ENCODE data around the genes HIVEP3 and FOXJ3.

DNA sequence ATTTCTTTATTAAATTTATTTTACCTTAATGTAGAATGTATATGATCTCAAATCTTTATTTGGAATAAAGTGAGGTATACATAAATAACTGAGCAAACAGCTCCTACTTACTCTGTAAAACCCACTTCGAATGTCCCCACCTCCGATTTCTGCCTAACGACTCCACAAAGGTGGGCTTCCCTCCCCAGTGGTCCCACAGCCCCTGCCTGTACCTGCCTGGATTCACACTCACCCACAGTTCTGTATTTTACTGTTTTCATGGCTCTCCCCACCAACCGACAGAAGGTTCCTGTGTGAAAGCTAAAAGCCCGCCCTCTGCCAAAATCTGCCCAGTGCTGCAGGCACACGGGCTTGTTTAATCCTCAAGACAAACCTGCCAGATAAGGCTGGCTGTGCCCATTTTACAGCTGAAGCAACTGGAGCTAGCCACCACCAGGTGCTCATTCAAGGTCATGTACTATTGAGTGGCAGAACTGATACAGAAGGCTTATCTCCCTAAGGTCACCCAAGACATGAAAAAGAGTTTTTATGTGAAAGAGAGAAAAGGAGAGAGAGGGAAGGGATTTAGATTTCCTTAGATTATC lies 114.6 kb downstream of the HIVEP3 start:
- PRO-cap = no peak
- RRBS, 2 experiments = no CpG with 5 or more reads among the region's 6 CpGs

GRCh38 chr1:41823310-41823918 lies 95.3 kb downstream of the HIVEP3 start:
- PRO-cap = no peak
- RRBS, 2 experiments = no CpG with 5 or more reads among the region's 4 CpGs

GRCh38 chr1:41890755-41891909 lies 27.6 kb downstream of the HIVEP3 start:
- PRO-cap = no peak
- RRBS, 2 experiments = no CpG with 5 or more reads among the region's 17 CpGs

DNA sequence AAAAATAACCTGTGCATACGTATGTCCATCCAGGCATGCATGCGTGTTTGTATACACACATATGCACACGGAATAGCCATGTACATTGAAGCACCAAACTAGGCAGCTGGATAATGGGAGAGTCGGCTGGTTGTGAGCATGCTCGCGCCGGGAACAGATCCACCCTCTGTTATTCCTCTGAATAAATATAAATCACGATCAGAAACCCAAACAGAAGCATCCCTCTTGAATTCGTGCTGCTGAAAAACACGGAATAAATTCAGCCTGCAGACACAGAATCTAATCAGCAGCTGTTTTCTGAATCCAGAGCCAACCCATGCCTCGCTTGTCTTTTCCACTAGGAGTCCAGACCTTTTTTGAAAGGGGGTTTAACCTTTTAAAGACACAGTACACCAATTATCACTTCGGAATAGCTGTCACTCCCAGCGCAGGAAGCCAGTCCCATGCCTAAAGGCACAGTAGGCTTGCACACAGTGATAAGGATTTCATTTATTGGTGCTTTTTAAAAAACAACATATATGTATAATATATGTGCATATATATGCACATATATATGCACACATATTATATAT lies at the start of gene HIVEP3:
Gene HIVEP3, minus strand, starts transcription at position 352 of the 572 bp plus-strand sequence.
- PRO-cap = unidirectional peak, minus-strand start at position 134 of the sequence; unidirectional peak, minus-strand start at position 358 of the sequence
- RRBS, 2 experiments = no CpG with 5 or more reads among the region's 13 CpGs

DNA sequence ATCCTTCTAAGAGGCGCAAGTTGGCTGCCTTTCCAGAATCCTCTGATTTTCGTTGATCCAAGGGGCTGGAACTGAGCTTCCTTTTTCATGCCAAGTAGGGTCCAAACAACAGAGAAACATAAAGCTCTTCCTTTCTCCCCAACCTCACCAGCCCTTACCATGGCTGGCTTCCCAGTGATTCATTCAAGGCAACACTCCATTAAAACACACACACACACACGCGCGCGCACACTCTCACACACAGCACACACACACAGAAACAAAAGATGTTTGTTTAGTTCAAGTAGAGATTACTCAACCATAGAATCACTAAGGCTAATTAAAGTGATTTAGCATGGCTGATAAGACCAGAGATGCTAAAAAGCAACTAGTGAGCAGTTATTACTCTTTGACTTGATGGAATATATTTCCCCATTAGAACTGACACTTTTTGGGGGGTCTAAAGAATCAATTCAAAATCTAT lies 13.0 kb upstream of the GUCA2A start:
- PRO-cap = no peak
- RRBS, 2 experiments = no CpG with 5 or more reads among the region's 6 CpGs

GRCh38 chr1:42191234-42191845 lies 26.8 kb upstream of the GUCA2A start:
- PRO-cap = no peak
- RRBS, 2 experiments = no CpG with 5 or more reads among the region's 8 CpGs

GRCh38 chr1:42287684-42288240 lies 47.3 kb downstream of the FOXJ3 start:
- PRO-cap = no peak
- RRBS, 2 experiments = no CpG with 5 or more reads among the region's 6 CpGs

DNA sequence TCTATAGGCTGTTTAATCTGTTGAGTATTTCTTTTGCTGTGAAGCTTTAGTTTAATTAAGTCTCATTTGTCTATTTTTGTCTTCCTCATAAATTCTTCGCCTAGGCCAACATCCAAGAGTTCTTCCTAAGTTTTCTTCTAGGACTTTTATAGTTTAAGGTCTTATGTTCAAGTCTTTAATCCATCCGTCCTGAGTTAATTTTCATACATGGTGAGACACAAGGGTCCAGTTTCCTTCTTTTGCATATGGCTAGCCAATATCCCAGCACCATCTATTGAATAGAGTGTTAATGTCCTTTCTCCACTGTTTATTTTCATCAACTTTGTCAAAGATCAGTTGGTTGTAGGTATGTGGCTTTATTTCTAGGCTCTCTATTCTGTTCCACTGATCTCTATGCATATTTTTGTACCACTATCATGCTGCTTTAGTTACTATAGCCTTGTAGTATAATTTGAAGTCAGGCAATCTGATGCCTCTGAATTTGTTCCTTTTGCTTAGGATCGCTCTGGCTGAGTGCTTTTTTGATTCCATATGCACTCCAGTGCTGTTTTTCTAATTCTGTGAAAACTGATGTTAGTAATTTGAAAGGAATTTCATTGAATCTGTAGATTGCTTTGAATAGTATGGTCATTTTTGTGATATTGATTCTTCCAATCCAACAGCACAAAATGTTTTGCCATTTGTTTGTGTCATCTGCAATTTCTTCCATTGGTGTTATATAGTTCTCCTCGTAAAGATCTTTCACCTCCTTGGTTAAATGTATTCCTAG lies 38.6 kb downstream of the FOXJ3 start:
- PRO-cap = no peak
- RRBS, 2 experiments = no CpG with 5 or more reads among the region's 4 CpGs

- PRO-cap = bidirectional peak, plus-strand start at chr1:42334435, minus-strand start at chr1:42334262; bidirectional peak, plus-strand start at chr1:42334526, minus-strand start at chr1:42334507
- RRBS, 2 experiments = 0 to 5% methylated on average over 2 to 4 of the region's 20 CpGs
Measured at GRCh38 chr1:42334143-42334634, 846 bp downstream of the FOXJ3 start.

DNA sequence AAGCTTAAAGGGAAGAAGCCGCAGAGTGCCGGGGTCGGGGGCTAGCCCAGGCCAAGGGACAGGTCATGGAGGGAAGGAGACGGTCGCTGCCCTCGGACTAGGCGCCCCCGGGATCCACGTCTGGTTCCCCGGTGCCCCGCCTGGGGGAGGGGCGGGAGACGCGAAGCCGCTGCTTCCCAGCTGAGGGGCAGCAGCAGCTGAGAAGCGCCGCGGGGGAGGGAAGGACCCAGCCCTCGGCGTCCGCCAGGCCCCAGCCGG lies 471 bp downstream of the FOXJ3 start:
- PRO-cap = bidirectional peak, plus-strand start at position 200 of the sequence, minus-strand start at position 122 of the sequence
- RRBS, 2 experiments = under 1 to 3% methylated on average over 8 of the region's 22 CpGs

DNA sequence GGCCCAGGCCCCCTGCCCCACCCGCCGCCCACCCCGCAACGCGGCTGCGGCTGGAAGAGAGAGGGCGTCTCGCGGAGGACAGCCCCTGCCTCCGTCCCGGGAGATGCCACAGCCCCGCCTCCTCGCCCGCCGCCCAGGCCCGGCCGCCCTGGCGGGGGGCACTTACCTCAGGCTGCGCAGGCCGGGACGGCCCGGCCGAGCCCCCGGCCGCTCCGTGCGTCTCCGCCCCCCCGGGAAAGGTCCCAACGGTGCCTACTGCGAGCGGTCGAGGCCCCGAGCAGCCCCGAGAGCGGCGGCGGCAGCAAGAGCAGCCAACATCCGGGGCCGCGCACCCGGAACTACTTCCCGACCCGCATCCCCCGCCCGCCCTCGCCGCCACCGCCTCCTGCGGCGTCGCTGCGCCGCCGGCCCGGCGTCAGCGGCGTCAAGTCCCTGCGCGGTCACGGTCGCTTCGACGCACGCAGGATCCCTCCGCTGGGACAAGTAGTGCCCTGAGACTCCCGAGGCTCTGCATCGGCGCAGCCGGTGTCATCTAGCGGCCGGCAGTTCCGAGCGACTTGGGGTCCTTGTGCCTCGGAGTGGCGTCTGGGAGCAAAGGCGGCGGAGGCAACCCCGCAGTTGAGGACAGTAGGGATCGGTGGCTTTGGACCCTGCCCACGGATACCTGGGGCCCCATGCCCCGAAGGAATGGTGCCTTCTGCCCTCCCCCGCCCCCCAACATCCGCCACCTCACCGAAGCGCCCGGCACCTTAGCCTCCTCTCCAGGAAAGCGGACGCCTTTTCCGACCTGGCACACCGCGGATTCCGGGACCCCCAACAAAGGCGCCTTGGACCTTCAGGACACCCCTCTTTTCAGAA lies at the start of gene FOXJ3:
Gene FOXJ3, minus strand, starts transcription at position 343 of the 858 bp plus-strand sequence.
- PRO-cap = bidirectional peak, plus-strand start at position 531 of the sequence, minus-strand start at position 340 of the sequence
- RRBS, 2 experiments = 1% methylated on average over 31 to 32 of the region's 95 CpGs

DNA sequence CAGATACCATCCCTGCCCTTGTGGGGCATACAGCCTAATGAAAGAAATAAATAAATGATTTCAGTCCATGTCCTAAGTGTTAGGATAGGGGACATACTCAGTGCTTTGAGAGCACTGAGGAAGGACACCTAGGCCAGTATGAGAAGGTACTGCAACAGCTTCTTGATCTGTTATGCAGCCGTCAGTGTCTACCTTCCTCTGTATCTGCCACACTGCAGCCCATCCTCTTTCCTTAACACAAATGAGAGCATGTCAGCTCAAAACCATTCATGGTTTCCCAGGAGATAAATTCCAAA lies 1.5 kb downstream of the ZMYND12 start:
- PRO-cap = no peak
- RRBS, 2 experiments = no CpG with 5 or more reads among the region's 1 CpG

- PRO-cap = bidirectional peak, plus-strand start at chr1:42681267, minus-strand start at chr1:42681105
- RRBS, 2 experiments = no CpG with 5 or more reads among the region's 19 CpGs
Measured at GRCh38 chr1:42680812-42681610, 1.2 kb upstream of the YBX1 start.

DNA sequence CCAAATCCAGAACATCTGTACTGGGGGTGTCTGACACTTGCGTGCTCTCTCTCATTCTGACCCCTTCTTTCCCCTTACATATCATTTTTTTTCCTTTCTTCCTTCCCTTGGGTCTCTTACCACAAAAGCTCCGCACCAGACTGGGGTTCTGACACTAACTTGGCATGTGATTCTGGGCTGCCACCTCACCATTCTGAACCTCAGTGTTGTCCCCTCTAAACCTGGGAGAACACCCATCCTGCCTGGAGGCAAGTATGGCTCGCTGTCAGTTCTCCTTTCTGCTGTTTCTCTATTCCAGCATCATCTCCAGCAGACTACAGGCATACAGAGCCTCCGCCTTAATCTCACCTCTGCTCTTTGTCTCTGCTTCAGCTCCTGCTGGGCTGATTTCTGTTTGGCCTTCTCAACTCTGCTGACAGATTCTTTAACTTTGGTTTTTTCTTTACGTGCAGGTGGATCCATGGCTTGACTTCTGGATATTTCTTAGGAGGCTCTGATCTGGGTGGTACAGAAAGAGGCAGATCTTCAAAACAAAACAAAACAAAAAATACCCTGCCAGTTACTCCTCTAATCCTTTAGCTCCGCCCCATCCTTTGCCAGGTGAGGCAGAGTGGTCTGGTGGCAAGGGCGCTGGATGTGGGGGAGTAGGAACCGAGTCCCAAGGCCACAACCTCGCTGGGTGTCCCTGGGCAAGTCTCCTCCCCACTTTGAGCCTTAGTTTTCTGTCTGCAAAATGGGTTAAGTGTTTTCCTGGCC lies 661 bp upstream of the ERMAP start:
- PRO-cap = no peak
- RRBS, 2 experiments = no CpG with 5 or more reads among the region's 9 CpGs

DNA sequence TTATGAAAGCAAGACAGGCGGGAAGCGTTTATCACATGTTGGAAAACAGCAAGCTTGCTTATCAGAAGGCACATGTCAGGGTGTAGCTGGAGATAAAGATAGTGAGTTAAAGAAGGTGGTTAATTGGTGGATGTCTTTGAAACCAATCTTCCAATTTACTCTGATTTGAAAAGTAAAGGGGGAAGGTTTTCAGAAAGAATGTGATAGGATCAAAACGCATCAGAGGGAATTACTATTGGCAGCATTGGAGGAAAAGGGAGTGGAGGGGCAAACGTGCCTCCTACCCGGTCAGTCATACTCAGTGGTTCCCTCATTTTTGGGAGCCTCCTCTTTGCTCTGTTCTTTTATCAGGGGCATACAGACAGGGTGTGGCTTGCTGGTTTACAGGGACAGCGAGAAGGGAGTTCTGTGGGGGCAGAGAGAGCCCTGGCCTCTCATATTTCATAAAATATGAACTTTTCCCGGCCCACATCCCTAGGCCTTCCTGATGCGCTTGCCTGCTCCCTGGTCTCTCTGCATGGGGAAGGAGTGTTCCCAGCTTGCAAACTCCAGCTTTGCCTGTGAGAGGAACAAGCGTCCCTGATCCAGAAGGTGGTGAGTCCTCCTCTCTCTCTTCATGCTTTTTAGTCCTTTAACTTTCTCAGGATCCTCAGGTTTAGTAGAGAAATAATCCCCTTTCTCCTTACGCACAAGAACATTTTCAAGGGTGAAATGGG lies 8.1 kb upstream of the SVBP start:
- PRO-cap = no peak
- RRBS, 2 experiments = no CpG with 5 or more reads among the region's 10 CpGs

DNA sequence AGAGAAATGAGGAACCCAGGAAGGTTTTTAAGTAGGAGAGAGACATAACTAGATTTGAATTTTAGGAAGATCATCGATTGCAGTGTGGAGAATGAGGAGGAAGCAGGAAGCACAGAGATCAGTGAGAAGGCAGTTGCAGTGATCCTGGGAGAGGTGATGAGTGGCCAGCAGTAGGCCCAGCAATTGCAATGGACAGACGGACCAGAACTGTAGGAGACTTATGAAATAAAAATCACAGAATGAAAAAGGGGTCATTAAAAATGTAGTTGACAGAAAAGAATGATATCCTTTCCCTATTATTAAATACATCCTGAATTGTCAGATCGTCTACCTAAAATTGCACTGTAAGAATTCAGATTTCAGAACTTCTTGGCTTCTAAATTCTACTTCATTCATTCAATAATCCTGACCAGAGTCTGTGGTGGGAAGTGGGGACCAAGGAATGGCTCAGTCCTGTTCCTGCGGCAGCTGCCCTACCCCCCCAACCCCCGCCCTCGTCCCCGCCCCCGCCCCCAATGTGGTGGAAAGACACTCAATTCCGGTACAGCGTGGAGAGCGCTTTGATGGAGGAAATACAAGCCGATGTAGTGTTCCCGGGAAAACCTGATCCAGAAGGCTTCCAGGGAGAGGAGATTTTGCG lies 35.1 kb downstream of the SLC2A1 start:
- PRO-cap = bidirectional peak, plus-strand start at position 544 of the sequence, minus-strand start at position 216 of the sequence
- RRBS, 2 experiments = 3% methylated on average over 3 of the region's 14 CpGs; no CpG with 5 or more reads in 1 of the 2 experiments

DNA sequence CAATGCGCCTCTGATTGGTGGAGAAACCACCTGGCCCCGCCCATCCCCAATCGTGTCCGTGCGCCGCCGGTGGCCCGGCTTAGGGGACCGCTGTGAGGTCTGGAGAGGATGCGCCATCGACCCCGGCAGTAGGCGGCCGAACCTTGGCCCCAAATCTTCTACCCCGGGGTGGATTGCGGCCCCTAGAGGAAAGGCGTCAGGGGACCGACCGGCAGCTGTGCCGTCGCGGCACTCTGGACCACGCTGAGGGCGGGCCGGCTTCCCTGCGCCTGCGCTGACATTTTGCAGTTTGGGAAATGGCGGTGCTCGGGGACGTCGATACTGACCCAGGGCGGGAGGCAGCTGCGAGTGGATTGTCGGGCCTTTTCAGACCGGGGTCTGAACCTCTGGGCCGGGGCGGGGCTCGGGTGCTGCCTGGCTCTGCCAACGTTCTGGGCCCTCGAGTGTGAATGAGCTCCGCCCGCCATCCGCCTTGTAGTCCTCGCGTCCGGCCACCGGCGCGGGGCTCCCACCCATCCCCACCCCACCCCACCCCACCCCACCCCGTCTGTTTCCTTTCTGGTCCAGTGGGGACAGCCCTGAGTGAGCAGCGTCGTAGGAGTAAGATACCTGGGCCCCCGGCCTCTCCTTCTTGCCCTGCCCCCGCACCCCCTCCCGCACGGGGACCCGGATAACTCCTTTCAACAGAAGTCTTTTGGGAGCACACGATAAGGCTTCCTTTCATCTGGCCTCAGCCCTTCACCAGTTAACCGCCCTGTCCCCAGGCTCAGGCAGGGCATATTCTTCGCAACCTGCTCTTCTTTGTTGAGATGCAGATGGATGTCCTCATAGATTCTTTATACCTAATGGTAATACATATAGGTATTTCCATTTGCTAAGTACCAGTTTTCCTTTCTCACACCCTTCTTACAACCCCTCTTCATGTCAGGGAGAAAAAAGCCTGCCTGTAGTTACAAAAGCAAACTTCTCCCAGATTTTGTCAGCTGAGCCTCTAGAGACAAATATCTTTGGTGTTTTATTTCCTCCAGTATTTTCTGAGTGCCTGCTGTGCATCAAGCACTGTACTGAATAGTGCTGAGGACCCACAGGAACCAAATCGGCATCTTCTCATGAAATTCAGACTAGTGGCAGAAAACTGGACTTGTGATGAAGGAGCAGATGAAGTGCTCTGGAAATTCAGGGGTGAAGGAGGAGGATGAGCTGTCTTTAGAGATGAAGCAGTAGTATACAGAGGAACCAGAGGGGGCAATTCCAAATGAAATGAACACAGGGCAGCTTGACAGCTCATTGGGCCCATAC lies 33.8 kb downstream of the SLC2A1 start:
- PRO-cap = bidirectional peak, plus-strand start at position 82 of the sequence, minus-strand start outside the sequence; bidirectional peak, plus-strand start at position 287 of the sequence, minus-strand start at position 235 of the sequence; bidirectional peak, plus-strand start at position 477 of the sequence, minus-strand start at position 447 of the sequence
- RRBS, 2 experiments = 3 to 9% methylated on average over 20 to 23 of the region's 61 CpGs

GRCh38 chr1:42973305-42973768 lies 14.7 kb upstream of the SLC2A1 start:
- PRO-cap = no peak
- RRBS, 2 experiments = 60% methylated on average over 1 of the region's 11 CpGs; no CpG with 5 or more reads in 1 of the 2 experiments

DNA sequence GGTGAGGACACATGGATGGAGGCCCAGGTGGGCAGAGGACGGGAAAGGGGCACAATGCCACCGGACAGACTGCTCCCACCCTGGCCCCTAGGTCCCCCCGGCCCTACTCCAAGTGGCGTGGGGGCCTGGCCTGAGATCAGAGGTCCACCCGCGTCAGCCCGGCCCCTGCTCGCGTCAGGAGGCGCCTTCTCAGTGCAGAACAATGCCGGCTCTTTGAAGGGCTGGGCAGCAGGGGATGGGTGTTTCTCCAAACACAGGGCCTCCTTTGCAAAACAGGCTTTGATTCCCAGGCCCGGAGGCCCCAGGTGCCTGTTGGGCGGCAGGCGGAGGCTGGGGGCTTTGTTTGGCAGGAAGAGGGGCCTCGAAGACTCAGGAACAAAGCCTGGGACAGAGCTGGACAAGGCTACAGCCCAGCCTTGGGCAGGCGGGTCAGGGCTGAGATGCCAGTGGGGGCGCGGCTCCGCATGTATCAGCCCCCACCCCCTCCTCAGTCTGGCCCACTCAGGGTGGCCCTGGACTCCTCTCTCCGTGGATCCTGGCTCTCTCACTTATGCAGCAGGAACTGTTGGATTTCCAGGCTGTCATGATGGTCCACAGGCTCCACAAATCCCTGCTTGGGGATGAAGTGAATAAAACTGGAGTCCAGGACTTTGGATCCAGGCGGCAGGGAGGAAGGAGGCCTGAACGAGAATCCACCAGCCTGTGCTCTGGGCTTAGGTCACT lies 77.4 kb upstream of the SLC2A1 start:
- PRO-cap = no peak
- RRBS, 2 experiments = 92 to 93% methylated on average over 10 to 11 of the region's 22 CpGs

DNA sequence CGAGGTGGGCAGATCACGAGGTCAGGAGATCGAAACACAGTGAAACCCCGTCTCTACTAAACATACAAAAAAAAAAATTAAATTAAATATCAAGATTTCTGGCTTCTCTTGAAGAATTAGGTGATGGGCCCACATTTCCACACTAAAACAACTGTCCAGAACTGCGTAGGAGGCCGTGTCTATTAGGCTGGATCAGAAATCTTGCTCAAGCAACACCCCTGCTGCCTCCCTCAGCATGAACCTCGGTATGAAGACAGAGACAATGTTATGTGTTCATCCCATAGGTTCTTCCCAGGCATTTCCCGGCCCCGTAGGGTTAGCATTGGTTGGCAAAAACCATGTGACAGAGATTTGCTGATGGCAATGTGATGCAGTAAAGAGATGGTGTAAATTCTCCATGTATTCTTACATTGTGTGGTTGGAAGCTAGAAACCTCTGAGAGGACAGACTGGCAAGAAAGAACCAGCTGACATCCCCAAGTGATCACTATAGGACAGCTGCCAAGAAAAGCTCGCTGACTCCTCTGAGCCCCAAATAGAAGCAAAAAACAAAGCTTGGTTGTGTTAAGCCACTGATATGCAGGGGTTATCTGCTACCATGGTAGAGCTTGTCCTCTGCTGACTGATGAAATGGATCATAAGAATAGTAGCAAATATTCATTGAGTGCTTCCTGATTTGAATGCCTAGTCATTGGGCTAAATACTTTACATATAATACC lies 10.1 kb upstream of the CFAP144 start:
- PRO-cap = no peak
- RRBS, 2 experiments = no CpG with 5 or more reads among the region's 10 CpGs

All from HEK293 (cell line).